ENCODE measurements around the gene AOAH.

DNA sequence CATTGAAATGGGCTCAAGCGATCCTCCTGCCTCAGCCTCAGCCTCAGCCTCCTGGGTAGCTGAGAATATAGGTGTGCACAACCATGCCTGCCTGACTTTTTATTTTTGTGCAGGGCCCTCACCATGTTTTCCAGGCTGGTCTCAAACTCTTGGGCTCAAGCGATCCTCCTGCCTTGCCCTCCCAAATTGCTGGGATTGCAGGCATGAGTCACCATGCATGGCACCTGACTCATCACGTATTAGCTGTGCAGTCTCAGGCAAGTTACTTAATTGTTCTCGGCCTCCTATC, 117.1 kb downstream of the ANLN start:
- PRO-cap, 3 experiments, result no peak in any of the 3 experiments

DNA sequence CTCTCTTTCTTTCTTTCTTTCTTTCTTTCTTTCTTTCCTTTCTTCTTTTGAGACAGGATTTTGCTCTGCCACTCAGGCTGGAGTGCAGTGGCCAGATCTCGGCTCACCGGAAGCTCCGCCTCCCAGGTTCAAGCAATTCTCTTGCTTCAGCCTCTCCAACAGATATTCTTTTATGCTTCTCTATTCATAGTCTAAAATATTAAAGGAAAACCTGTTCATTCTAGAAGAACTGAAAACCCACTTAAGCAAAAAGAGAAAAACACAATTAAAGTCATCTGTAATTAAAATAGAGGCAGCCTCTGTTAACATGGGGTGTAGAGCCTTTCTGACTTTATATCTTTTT, 127.6 kb downstream of the ANLN start:
- PRO-cap, 3 experiments, result no peak in any of the 3 experiments

DNA sequence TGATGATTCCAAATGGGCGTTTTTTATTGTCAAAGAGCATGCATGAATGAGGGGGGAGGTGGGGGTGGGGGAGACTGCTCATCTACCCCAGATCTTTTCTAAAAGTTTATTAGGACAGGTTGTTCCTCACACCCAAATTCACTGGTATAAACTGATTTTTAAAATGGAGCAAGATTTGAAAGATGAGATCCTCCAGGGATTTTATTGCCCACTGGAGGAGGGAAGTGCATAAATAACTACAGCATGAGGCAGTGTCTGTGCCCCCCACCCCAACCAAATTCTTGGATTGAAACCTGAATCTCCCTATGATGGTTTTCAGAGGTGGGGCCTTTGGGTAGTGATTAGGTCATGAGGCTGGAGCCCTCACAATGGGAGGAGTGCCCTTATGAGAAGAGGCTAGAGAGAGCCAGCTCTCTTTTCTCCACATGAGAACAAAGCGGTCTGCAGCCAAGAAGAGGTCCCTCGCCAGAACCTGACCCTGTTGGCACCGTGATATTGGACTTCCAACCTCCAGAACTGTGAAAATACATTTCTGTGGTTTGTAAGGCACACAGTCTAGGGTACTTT, 79.3 kb downstream of the AOAH start:
- PRO-cap, 3 experiments, result no peak in any of the 3 experiments

GRCh38 chr7:36686485-36686886, 37.8 kb downstream of the AOAH start:
- PRO-cap, 3 experiments, result no peak in any of the 3 experiments

DNA sequence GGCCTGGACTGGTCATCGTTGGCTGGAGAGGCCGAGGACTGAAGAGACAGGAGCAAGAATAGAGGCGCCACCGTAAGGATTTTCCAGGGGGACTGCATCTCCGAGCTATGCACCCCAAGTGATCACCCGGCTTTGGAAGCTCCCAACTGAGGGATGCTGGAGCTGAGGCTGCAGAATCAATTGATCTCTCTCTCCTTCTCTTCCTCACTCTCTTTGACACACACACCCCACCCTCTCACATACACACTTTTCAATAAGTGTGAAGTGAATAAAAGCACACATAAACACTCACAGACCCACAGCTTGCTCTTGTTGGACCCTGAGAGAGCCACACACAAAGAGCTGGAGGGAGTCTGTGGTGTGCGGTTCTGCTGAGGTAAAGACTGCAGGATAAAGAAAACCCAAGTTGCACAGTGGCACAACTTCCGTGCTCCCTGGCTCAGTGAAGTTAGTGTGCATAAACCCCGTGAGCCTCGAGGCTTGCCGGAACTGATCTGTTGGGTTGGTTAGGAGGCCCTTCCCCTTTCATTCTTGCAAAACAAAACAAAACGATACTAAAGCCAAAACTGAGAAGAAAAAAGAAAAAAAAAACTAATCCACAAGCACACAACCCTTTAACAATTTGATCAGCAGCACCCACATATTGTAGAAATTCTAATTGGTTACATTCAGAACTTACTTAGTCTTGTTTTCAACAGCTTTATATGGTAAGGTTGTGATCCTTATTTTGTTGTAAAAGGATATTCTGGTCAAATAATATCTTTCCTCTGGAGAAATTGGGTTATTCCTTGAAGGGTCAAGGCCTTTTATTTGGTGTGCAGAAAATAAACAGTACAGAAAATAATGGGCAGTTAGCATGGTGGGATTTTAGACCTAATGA, at the start of gene AOAH:
AOAH (minus strand) TSS at position 444 of the 880 bp plus-strand sequence.
- PRO-cap, 3 experiments, result peak in 2 of 3 experiments; most common minus-strand start position 499 of the sequence (in 2)

- PRO-cap, 3 experiments, result no peak in any of the 3 experiments
Measured at GRCh38 chr7:36747624-36748465, 23.6 kb upstream of the AOAH start.

- PRO-cap, 3 experiments, result no peak in any of the 3 experiments
Measured at GRCh38 chr7:36864507-36864776, 140.1 kb upstream of the AOAH start.

- PRO-cap, 3 experiments, result no peak in any of the 3 experiments
Measured at GRCh38 chr7:36967298-36967867, 243.1 kb upstream of the AOAH start.

DNA sequence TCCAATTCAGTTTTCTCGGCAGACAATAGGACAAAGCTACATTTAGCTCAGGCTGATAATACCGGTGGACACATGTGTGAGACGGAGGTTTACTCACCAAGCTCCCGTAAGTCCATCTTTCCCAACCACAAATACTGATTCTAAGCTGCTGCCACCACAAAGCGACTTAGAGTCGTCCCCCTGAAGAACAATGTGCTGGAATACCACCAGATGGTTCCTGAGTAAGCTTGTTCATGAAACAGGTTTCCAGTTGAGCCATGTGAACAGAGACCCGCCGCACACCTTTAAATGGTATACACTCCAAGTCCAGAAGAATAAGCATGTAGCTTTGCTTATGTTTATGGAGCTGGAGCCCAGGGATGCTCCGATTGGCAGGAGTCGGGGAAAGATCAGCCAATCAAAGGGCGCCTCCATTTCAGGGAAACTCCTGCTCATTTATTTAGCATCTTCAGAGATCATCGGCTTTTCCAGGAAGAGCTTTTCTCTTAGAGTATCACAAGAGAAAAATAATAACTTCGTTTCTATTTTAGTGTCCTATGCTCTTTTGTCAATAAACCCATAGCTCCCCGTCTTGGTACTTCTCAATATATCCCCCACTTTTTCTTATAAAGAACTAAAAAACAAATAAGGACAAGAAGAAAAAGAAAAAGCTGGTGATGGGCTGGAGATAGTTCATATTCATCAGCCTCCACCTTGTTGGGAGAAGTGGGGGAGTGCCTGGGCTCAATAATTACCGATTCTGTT, 261.7 kb upstream of the AOAH start:
- PRO-cap, 3 experiments, result no peak in any of the 3 experiments

DNA sequence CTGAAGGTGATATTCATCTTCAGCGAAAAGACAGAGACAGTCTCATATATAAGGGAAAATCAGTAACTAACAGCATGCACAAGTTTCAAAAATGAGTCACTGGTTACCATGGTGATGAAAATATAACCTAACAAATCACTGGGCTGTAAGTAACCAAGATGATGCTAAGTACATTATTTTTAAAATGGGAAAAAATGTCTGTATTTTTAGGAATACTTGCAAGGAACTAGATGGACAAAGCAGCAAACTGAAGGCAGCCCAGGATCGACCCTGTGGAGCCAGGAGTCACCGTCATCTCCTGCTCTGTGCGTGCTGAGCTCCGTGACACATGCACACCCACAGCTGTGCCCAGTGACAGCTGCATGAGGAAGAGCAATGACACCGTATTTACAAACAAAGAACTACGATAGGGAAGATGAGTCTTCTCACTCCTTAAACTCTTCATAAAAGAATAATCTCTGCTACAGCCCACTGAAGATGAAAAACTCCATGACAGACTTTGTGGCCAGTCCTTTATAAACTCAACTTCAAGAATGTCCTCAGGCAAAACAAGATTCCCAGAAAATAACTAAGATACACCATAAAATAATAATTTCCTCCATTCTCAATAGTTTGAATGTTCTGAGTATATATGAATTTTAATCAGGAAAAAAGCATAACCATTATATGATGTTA, 137.2 kb downstream of the ELMO1 start:
- PRO-cap, 3 experiments, result no peak in any of the 3 experiments

GRCh38 chr7:37390051-37390389, 58.6 kb downstream of the ELMO1 start:
- PRO-cap, 3 experiments, result no peak in any of the 3 experiments

GRCh38 chr7:37416913-37417546, 31.6 kb downstream of the ELMO1 start:
- PRO-cap, 3 experiments, result no peak in any of the 3 experiments

DNA sequence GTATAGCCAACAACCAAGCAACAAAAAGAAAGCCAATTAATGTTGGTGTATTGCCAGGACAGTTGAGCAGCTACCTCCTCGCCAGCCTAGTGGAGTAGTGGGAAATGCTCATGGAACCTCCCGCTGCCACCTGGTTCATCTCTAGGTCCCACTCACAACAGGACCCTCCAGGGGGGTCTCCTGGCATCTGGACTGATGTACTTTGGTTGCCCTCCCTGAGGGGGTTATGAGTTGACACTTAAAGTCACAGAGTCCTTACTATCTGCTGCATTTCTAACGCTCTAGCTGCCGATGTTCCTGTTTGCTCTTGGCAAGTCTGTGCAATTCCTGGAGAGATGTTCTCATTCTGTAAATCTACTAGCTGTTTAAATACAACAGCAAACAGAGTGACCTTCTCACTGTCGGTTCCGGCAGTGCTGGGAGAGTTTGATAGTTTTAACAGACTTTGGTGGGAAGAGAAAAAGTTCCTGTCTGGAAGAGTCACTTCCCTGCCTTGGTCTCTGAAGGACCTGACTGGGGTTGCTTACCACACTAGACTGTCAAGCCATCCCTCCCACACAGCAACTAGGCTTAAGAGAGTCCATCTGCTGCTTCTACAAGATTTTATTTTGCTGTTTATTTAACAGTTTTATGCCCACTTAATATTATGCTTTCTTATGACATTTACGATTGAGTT, 63.2 kb upstream of the ELMO1 start:
- PRO-cap, 3 experiments, result peak in 1 of 3 experiments; most common plus-strand start position 395 of the sequence (in 1); most common minus-strand start position 299 of the sequence (in 1)

DNA sequence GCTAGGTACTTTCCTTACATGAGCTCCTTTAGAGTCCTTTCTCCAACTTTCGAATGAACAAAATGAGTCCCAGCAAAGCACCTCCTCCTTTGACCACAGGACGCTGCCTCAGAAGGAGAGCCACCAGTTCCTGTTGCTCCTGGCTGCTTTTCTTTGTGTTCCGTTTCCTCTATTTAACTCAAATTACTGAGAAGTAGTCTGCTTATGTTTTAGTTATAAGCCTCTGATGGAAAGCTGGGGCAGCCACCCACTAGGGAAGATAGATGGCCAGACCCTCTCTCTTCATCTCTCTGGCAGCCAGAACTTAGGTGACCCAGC, 82.4 kb upstream of the NME8 start:
- PRO-cap, 3 experiments, result no peak in any of the 3 experiments

DNA sequence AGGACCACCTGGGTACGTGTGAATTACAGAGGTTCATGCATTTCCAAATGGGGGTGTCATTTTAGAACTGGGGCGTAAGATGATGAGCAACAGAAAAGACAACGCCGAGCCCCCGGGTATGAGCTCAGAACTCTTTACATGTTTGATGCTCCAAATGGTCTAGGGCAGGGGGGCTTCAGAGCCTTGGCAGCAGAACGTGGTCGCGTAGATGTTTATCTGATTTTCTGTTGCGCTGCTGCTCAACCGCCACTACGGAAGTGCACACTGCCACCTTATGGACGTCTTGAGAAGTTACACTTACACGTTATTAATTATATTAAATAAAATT, 15.0 kb upstream of the NME8 start:
- PRO-cap, 3 experiments, result no peak in any of the 3 experiments

DNA sequence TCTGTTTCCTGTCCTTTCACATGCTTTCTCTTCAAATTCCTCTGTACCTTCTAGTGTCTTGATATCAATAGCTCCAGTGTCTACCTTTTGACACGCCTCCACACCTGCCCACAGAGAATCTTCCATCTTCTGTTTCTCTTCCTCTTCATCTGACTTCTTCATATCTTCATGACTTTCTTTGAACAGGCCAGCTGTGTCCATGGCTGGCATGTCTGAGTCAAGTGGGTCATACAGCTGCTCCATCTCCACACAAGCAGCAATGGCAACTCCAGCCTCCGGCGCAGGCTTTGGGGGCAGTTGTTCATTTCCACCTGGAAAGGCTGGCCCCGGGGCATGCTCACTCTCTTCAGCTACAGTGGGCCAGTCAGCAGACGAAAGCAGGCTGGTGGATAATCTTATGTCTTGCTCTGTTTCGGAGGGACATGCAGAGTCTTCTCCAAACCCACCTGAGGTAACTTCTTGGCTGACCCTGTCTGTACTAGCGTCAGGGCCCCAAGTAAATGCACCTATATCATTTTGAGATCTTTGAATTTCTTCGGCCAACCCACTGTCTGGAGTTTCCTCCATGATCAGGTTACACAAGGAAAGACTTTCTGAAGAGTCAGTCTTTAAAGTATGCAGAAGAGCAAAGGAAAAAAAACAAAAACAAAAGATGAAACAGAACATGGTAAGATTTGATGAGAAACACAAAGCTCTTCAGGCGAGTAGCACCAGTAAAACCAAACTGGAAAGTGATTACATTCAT, 202.0 kb downstream of the AMPH start:
- PRO-cap, 3 experiments, result no peak in any of the 3 experiments

DNA sequence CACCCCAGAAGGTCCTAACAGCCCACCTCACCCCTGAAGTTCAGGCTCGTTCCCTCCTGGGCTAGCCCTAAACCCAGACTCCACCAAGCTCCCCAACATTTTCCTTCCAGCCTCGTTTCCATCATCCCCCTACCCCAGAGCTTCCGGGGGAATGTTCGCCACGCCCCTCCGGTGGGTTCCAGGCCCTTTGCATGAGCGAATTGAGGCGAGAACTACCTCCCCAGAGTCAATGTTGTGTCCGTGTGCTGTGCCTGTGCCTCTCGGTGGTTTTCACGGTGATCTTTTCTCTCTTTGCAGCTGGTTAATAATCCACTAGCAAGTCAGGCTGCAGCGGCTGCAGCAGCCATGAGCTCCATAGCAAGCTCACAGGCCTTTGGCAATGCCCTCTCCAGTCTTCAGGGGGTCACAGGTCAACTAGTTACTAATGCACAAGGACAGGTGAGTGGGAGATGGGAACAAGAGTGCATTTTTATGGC, 159.9 kb upstream of the YAE1 start:
- PRO-cap, 3 experiments, result no peak in any of the 3 experiments

DNA sequence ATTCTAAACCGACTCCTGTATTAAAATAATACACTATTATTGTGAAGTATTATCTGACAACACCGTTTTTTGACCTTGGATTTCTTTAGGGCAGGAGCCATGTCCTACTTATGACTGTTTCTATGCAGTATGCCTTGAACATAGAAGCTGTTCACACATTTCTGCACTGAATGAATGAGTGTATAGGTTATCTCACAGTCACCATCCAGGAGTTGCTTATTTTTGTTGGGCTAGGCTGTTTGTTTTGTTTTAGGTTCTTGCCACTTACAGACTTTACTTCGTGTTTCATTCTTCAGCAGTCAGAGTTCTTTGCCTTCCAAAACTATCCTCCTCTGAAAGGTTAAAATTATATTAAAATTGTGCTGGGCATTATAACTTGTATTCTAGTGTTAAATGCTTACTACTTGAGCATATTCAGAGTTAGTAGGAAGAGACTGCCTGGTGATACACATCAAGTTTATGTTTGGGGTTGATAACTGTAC, 1.6 kb downstream of the RALA start:
- PRO-cap, 3 experiments, result no peak in any of the 3 experiments

GRCh38 chr7:39733829-39734611, 110.6 kb downstream of the RALA start:
- PRO-cap, 3 experiments, result peak in 2 of 3 experiments; most common plus-strand start chr7:39734333 (in 1); most common minus-strand start chr7:39734161 (in 2)

GRCh38 chr7:39781475-39781856, 158.1 kb downstream of the RALA start:
- PRO-cap, 3 experiments, result no peak in any of the 3 experiments